Gallbladder (tissue), 1 donor: ENCODE results near the genes ITPKC, MIA and CYP2A7.

DNA sequence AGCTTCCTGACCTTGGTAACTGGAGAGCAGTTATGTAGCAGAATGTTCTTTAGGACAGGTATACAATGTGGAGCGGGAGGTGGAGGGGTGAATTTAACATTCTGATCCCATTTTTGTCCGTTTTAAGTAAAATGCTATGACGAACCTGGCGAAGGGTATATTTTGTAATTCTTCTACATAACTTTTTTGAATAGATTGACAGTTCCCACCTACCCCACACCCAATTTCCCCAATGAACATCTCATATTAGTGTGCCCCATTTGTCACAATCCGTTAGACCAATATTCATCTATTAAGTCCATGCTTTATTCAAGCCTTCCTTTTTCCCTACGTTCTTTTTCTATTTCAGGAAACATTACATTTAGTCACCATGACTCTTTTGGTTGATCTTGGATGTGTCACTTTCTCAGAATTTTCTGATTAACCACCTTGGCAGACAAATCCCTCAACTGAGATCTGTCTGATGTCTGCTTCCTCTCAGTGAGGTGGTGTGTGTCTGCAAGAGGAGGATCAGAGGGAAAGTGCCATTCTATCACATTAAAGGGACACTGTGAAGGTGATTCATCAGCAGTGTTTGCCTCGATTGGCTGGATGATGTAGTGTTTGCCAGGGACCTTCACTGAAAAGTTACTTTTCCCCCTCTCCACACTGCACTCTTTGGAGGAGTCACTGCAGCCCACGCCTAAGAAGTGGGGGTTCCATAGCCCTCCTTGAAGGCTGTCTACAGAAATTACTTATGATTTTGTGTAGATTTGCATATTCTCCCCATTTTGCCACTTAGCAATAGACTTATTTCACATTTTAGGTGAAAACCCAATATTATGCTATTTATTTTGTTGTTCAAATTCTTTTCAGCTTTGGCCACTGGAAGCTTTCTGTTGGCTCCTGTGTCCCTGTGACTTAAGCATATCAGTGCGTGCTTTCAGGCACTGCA, 3.0 kb upstream of the CCNP start:
- PRO-cap = no peak

GRCh38 chr19:40365418-40366117, 17.1 kb downstream of the PLD3 start:
- PRO-cap = bidirectional peak, plus-strand start at chr19:40365884, minus-strand start at chr19:40365785

GRCh38 chr19:40426216-40426494, 363 bp upstream of the SERTAD1 start:
- PRO-cap = no peak

- PRO-cap = no peak
Measured at GRCh38 chr19:40446271-40447008, 2.3 kb upstream of the SERTAD3 start.

- PRO-cap = unidirectional peak, plus-strand start at chr19:40530530
Measured at GRCh38 chr19:40530042-40530940, 46.4 kb upstream of the SHKBP1 start.

DNA sequence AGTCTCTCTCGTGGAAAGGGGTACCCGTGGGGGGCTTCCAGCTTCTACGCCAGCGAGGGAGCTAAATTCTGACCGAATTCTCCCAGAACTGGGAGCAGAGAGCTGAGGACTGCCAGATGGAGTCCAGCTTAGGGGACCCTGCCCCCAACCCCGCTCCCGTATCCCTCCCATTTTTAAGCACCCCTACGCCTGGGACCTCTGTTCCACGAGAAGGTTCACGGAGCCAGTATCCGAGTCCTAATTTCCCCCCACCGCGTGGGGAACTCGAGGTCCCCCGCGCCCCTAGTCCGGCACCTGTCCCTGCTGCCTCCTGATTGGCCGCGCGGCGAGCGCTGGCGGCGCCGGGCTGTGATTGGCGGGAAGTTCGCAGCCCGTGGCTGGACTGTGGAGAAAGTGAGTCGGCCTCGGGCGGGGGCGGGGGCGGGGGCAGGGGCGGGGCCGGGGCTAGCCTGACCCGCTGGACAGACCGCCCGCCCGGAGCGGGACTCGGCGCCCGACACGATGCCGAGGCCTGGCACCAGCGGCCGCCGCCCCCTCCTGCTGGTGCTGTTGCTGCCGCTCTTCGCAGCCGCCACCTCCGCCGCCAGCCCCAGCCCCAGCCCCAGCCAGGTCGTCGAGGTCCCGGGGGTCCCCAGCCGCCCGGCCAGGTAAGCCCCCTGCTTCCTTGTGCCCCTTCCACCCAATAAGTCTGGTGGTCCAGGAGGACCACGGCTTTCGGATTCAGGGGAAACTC, 4.3 kb upstream of the LTBP4 start:
- PRO-cap = no peak

GRCh38 chr19:40599824-40600566, 1.2 kb upstream of the LTBP4 start:
- PRO-cap = unidirectional peak, plus-strand start at chr19:40600487

DNA sequence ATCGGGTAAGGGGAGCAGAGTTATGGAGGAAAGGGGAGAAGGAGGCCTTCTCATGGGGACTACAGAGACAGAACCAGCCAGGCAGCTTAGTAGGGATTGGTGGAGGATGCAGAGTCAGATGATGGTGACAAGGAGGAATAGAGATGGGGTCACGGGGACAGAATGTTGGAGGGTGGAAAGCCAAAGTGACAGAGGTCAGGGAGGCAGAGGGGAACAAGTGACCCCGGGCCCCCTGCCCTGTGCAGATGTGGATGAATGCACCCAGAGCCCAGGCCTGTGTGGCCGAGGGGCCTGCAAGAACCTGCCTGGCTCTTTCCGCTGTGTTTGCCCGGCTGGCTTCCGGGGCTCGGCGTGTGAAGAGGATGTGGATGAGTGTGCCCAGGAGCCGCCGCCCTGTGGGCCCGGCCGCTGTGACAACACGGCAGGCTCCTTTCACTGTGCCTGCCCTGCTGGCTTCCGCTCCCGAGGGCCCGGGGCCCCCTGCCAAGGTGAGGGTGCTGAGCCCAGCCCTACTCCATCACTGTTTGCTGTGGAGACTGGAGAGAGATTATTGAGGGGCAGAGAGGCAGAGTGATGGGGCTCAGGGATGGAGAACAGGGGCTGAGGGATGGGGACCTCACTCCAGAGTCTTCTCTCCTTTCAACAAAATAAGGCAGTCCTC, 9.9 kb downstream of the LTBP4 start:
- PRO-cap = no peak

DNA sequence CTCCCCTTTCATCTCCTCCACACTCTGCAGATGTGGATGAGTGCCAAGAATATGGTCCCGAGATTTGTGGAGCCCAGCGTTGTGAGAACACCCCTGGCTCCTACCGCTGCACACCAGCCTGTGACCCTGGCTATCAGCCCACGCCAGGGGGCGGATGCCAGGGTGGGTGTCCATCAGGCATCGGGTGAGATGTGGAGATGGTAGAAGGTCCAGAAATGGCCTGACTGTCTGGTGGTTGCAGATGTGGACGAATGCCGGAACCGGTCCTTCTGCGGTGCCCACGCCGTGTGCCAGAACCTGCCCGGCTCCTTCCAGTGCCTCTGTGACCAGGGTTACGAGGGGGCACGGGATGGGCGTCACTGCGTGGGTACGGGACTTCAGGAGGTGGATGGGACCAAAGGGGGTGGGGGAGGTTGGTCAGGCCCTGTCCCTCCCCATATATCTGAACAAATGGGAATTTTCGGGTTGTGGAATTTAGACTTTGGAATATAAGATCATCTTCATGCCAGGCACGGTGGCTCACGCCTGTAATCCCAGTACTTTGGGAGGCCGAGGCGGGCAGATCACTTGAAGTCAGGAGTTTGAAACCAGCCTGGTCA, 15.8 kb downstream of the LTBP4 start:
- PRO-cap = no peak

GRCh38 chr19:40659526-40660017, 30.9 kb downstream of the NUMBL start:
- PRO-cap = no peak

GRCh38 chr19:40663228-40663987, 27.0 kb downstream of the NUMBL start:
- PRO-cap = bidirectional peak, plus-strand start at chr19:40663383, minus-strand start at chr19:40663294

GRCh38 chr19:40688781-40690092, 1.2 kb downstream of the NUMBL start:
- PRO-cap = no peak

DNA sequence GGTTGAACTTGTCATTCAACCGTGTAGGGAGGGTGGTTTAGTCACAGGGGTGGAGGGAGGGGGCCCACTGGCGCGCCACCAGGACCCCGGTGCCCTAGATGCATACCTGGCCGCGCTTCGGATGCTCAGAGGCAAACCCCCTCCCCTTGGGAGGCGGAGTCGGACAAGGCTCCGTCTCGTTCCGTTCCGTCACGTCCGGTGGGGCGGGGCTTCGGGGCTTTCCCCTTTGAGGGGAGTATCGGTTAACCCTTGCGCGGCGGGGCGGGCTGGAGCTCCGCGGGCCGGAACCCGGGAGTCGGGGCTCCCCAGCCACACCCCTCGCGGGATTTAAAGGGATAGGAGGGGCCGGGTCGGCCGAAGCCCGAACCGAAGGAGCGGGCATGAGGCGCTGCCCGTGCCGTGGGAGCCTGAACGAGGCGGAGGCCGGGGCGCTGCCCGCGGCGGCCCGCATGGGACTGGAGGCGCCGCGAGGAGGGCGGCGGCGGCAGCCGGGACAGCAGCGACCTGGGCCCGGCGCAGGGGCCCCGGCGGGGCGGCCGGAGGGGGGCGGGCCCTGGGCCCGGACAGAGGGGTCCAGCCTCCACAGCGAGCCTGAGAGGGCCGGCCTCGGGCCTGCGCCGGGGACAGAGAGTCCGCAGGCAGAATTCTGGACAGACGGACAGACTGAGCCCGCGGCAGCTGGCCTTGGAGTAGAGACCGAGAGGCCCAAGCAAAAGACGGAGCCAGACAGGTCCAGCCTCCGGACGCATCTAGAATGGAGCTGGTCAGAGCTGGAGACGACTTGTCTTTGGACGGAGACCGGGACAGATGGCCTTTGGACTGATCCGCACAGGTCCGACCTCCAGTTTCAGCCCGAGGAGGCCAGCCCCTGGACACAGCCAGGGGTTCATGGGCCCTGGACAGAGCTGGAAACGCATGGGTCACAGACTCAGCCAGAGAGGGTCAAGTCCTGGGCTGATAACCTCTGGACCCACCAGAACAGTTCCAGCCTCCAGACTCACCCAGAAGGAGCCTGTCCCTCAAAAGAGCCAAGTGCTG, at the start of gene ITPKC:
Gene ITPKC (plus strand): TSS at position 357 of the 1,038 bp plus-strand sequence.
- PRO-cap = bidirectional peak, plus-strand start at position 357 of the sequence, minus-strand start at position 123 of the sequence; bidirectional peak, plus-strand start at position 715 of the sequence, minus-strand start at position 756 of the sequence

- PRO-cap = no peak
Measured at GRCh38 chr19:40745281-40745738, 5.0 kb downstream of the ACTMAP start.

- PRO-cap = no peak
Measured at GRCh38 chr19:40774785-40775924, at the start of gene MIA. MIA (plus strand) TSS chr19:40775521.

- PRO-cap = unidirectional peak, plus-strand start at chr19:40798326
Measured at GRCh38 chr19:40798082-40798479, 910 bp upstream of the EGLN2 start.

DNA sequence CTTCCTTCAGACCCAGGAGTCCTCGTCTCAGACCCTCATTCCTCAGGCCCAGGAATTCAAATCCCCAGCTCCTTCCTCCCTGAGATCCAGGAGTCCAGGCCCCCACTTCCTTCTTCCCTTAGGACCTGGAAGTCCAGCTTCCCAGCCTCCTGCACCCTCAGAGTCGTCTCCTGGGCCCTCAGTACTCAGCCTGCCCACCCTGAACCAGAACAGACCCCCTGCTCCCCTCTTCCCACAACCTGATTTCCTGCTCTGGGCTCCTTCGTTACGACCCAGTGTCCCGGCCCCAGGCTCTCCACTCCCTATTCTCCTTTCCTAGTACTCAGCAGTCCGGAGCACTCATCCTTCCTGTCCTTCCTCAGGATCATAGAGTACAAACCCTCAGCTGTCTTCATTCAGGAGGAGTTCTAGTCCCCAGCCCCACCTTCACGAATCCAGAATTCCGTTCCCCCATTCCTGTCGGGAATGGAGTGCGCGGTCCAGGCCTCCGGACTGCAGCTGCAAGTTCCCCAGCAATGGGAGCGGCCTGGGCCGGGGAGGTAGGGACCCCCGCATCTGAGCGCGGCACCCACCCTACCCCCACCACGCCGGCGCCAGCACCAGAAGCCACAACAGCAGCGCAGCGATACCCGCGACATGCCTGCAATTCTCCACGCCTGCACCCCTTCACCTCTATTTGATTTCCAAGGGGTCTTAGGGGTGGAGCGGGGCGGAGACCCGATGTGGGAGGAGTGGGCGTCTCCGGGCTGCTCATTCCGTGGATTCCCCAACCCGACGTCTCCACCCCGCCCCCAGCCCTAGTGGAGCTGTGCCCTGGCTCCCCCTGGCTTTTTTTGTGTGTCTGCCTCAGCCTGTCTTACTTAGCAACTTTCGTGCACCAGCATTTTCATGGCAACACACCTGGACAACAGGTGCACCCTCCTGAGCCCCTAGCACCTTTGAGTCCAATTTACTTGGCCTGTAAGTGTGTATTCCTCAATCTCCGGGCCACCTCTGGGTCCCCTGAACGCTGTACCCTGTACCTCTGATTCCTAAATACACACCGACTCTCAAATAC, 12.8 kb downstream of the EGLN2 start:
- PRO-cap = no peak

DNA sequence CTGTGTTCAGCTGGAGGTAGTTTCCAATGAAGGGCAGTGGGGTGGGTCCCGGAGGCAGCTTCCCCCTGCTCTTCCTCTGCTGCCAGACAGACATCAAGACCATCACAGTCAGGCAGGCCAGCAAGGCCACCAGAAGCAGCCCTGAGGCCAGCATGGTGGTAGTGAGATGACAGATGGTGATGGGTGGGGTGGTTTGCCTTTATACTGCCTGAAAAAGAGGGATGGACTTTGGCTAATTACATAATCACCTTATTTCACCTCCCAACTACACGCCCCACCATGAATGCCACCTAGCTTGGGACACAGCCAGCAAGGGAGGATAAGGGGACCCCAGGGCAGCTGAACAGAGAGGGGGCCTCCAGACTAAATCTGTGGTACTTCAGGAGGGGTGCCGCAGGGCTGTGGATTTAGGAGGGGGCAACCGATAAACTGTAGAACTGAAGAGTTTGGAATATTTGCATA, at the start of gene CYP2A7:
Gene CYP2A7 (minus strand): TSS at position 175 of the 462 bp plus-strand sequence.
- PRO-cap = no peak

GRCh38 chr19:40923680-40924577, 41.9 kb upstream of the CYP2A7 start:
- PRO-cap = unidirectional peak, plus-strand start at chr19:40924234

- PRO-cap = unidirectional peak, minus-strand start at chr19:41135928
Measured at GRCh38 chr19:41135325-41136117, 21.3 kb downstream of the CYP2F1 start.